HTERT-HM (cell line): Measurements from ENCODE around the gene MPZL1.

DNA sequence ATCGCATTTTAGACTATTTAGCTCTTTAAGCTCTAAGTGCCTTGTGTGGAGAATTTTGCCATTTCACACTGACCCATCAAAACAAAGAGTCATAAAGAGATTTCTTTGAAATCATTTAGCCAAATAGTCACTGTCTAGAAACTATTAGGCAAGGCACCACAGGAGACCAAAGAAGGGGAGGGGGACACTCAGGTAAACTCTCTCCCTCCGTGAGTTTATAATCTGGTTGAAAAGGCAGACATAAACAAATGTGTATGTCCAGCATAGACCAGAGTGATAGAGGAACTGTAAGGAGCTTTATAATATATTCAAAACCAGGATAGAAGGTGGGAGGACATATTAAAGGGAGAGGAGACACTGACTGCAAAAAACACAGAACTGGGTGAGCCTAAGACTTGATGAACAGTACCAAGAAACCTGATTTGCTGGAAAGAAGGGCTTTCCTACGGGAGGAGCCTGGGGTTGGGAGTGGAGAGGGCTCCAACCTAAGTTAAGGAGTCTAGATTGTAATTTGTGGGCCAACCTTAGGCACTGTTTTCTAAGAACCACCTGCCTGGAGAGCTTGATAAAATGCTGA, 4.7 kb downstream of the CREG1 start:
- RRBS: no CpG with 5 or more reads among the region's 3 CpGs

GRCh38 chr1:167551327-167552180, 2.0 kb downstream of the CREG1 start:
- RRBS: no CpG with 5 or more reads among the region's 4 CpGs

DNA sequence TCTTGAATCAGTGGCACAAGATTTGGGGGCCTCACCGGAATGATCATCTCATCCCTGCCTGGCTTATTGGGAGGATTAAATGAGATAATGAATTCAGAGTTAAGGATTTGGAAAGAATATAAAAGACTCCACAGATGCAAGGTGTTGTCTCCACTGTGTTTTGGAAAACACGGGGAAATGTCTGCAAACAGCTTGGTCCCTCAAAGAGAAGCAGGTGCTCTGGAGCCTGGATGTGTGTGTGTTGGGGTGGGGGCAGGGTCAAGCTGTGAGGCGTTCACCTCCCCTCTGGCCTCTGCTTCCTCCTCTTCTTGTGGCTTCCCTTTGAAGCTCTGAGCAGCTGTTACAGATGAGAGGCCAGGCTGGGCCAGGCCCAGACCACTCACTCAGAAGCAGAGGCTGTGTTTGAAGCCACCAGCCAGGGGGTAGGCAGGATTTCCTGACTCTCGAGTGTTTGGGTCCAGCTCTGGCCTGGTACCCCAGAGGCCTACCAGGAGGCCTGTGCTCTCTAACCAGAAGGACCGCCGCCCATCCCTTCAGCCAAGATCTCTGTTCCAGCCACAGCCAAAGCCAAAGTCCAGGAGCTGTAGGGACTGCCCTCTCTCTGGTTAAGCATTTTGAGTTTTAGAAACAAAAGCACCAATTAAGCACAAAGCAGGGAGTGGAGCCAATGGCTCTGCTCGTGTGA, 20.2 kb downstream of the RCSD1 start:
- RRBS: no CpG with 5 or more reads among the region's 7 CpGs

DNA sequence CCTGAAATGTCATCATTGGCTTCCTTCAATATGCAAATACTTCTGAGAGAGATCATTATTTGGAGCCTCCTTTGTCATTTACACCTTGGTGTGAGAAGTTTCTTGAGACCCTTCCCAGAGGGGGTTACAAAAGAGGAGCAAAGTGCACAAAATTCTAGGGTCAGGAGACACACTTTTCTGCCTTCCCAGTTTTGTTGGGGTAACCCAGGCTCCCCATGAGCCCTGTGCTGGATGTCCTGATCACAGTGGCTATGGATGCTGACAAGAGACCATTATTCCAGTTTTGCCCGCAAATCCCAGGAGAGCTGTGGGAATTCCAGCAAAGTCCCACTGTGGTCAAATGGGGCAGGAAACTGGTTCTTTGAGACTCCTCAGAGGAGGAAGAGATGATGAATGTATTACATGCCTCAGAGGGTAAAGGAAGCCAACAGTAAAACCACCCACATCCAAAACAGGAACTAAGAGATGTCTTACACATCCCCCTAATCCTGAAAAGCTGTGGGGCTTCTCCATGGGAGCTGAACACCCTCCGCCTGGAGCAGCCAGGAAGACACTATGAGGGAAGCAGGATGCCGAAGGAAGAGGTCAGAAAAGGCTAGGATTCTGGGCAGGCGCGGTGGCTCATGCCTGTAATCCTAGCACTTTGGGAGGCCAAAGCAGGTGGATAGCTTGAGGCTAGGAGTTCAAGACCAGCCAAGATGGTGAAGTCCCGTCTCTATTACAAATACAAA, 12.8 kb upstream of the MPZL1 start:
- RRBS: no CpG with 5 or more reads among the region's 6 CpGs

GRCh38 chr1:167721606-167722700, at the start of gene MPZL1:
Gene MPZL1 (plus strand): TSS chr1:167721982.
- RRBS: 1% methylated on average over 57 of the region's 102 CpGs

DNA sequence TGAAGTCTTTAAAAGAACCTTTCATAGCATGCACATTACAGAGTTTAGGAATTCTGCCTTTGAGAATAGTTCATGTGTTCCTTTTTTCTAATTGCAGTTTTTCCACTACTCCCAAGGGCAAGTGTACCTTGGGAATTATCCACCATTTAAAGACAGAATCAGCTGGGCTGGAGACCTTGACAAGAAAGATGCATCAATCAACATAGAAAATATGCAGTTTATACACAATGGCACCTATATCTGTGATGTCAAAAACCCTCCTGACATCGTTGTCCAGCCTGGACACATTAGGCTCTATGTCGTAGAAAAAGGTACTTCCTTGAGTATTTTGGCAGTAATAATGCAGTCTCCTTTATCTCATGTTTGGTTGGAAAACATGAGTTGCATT, 50.4 kb downstream of the MPZL1 start:
- RRBS: no CpG with 5 or more reads among the region's 2 CpGs

DNA sequence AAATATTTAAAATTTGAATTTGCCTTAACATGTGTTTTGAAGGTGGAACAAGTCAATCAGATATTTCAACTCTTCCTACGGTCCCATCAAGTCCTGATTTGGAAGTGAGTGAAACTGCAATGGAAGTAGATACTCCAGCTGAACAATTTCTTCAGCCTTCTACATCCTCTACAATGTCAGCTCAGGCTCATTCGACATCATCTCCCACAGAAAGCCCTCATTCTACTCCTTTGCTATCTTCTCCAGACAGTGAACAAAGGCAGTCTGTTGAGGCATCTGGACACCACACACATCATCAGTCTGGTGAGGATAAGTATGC, 67.6 kb upstream of the MPC2 start:
- RRBS: no CpG with 5 or more reads among the region's 2 CpGs

- RRBS: no CpG with 5 or more reads among the region's 20 CpGs
Observed at GRCh38 chr1:168342572-168343245, 62.0 kb downstream of the TBX19 start.

DNA sequence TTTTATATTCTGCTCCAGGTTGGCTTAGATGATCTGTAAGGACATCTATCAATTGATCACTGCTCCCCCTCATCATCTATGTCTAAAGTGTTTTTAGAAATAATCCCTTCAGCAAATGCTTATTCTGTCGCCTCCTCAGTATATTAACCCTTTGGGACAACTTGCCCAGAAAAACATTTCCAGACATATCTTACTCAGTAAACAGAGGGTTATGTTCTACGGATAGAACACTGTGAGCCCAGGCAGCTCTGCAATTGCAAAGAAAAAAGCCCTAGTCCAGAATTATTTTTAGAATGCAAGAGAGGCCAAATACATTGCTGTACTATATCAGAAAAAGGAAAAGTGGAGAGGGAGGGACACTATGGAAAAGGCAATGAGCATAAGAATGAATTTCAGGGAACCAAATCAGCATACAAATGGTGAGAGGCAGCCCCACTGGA, 115.9 kb downstream of the XCL2 start:
- RRBS: no CpG with 5 or more reads among the region's 2 CpGs

DNA sequence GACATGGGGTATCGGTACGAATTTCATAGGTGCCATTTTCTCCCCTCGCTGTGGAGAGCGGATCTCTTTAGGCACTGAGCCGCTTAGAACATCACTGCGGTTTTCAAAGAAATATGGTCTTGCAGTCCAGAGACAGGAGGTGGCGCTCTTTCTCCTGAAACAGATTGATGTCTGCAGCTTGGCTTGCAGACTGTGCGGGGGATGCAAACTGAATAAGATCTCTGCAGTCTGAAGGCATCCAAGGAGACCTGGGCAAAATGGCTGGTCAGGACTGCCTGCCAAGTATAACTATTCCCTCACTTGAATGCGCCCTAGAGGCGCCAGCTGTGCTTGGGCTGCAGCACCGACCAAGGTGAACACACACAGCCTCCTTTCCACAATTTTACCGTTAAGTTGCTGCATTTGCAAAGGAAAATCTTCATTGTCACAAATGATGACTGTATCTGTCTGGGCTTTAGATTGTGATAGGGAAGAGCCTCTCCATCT, 103.9 kb downstream of the XCL2 start:
- RRBS: no CpG with 5 or more reads among the region's 12 CpGs

GRCh38 chr1:168555202-168555921, 11.6 kb upstream of the XCL2 start:
- RRBS: no CpG with 5 or more reads among the region's 3 CpGs

- RRBS: no CpG with 5 or more reads among the region's 9 CpGs
Observed at GRCh38 chr1:168751921-168752715, 23.1 kb upstream of the DPT start.

- RRBS: no CpG with 5 or more reads among the region's 4 CpGs
Observed at GRCh38 chr1:168767825-168768383, 38.9 kb upstream of the DPT start.

- RRBS: no CpG with 5 or more reads among the region's 3 CpGs
Observed at GRCh38 chr1:168945839-168946299, 160.6 kb upstream of the ATP1B1 start.

- RRBS: no CpG with 5 or more reads among the region's 11 CpGs
Observed at GRCh38 chr1:169059747-169060732, 46.5 kb upstream of the ATP1B1 start.

- RRBS: no CpG with 5 or more reads among the region's 12 CpGs
Observed at GRCh38 chr1:169111097-169112133, 4.9 kb downstream of the ATP1B1 start.

GRCh38 chr1:169133301-169133590, 26.8 kb downstream of the ATP1B1 start:
- RRBS: no CpG with 5 or more reads among the region's 6 CpGs

GRCh38 chr1:169421293-169422062, 5.8 kb downstream of the CCDC181 start:
- RRBS: no CpG with 5 or more reads among the region's 8 CpGs

- RRBS: no CpG with 5 or more reads among the region's 5 CpGs
Observed at GRCh38 chr1:169765900-169766498, 28.7 kb downstream of the METTL18 start.

GRCh38 chr1:169853495-169853886, 40.2 kb downstream of the SCYL3 start:
- RRBS: no CpG with 5 or more reads among the region's 1 CpG